H1 (cell line): ENCODE measurements around the gene RBBP6.

DNA sequence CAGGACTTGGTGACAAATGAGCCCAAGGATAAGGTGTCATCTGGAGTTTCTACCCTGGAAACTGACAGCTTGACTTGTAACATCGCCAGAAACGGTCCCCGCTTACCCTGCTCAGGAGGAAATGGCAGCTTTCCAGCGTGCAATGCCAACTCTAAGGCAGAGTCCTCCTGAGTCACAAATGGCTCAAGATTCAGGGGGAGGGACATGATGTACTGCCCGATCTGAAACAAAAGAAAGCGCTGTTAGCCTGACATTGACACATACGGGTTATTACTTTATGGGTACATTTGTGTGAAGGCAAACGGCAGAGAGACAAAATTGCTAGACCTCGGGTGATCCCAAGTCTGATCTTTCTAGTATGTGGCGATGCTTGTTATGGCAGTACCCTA is 59.9 kb downstream of the COG7 start:
- RRBS, result no CpG with 5 or more reads among the region's 10 CpGs
CAGE:
- cytosol, long polyA plus RNA, result no peak
- long polyA plus RNA, result no peak
- nucleus, long polyA plus RNA, result no peak

- RRBS, result 20% methylated on average over 1 of the region's 22 CpGs
CAGE:
- cytosol, long polyA plus RNA, result no peak
- long polyA plus RNA, result no peak
- nucleus, long polyA plus RNA, result no peak
Observed at GRCh38 chr16:23398754-23399807, 53.9 kb downstream of the COG7 start.

DNA sequence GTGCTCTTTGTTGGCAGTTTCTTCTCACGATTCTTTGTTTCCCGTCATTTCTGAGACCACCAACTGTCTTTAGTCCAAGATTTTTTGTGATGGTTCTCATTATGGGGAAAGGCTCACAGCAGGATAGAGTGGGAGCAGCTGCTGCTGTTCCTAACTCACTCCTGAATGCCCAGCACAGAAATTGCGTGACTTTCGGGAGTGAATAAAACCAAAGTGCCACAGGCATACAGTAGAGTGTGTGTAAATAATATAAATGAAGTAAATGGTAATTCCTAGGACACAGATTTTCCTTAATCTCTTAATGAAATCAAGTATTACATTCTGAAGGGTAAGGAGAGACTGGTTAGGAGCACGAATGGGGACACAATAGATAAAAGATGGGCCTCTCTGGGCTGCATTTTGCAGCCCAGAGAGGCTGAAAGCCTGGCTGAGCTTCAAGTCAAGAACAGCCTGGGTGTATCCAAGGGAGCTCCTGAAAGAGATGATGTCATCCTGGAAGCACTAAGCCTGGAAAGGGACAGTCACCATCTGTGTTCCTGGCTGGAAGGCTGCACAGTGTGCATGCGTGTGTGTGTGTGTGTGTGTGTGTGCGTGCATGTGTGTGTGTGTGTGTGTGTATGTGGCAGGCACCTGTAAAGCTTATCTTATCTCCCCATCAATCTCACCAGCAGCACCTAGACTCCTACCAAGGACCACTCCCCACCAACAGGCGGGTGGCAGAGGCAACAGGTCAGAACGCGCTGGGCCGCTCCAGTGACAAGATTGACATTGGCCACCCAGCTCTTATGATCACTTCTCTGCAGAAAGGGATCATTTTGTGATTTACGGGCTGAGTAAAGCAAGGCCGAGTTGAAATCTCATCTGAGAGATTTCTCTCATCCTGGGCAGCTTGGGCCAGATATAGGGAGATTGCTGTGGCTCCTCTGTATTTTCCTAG is 44.2 kb downstream of the COG7 start:
- RRBS, result no CpG with 5 or more reads among the region's 13 CpGs
CAGE:
- cytosol, long polyA plus RNA, result no peak
- long polyA plus RNA, result no peak
- nucleus, long polyA plus RNA, result no peak

DNA sequence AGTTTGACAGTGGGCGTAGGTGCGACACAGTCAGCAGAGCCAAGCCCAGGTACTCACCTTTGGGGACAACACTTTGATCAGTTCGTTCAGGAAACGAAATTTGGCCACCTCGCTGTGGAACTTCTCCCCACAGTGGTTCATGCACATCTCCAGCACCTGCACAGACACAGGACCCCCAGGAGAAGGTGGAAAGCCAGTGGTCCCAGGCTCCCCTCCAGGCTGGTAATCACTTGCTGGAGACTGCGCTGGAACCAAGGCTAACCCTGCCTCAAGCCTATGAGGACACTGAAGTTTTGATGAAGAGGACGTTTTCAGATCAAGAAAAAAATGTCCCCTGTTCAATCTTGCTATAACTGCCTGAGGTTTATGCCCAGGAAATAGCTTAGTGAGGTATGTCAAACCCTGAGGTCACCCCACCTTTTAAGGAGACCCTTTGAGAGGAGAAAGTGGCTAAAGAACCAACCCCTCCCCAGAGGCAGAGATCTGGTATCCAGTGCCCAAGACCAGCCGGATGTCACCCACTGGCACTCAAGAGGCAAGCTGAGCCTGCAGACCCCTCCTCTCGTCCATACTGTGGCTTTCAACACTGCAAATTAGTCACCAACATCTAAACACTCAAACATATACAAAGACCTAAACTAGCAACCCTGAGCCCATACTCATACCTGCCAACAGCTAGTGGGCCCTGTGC is 16.8 kb downstream of the GGA2 start:
- RRBS, result no CpG with 5 or more reads among the region's 9 CpGs
CAGE:
- cytosol, long polyA plus RNA, result no peak
- long polyA plus RNA, result no peak
- nucleus, long polyA plus RNA, result no peak

DNA sequence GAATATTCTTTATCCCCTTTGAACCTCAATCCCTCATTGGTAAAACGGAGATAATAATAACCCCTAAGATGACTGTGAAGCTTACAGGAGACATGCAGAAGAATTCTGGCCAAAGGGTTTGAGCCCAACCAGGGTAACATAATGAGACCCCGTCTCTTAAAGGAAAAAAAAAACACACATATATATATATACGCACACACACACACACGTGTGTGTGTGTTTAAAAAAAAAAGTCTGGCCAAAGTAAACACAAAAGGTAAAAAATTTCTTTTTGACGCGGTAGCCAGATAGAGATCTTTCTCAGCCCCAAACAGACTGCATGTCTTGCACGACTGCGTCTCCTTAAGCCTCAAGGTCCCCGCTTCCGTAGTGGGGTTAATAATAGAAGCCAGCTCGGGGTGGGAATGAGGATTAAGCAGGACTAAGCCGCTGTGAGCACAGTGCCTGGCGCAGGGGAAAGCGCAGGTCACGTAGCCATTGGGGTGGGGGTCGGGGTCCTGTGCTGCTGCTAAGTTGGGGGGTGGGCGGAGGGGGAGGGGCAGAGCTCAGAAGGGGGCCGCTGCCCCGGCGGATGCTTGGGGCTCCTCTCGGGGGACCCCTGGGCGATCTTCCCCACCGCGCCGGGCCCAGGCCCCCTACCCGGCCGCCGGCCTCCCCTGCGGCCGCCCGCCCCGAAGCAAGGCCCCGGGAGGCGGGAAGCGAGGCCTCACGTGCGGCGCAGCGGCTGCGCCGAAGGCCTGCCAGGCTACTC is 551 bp downstream of the GGA2 start:
- RRBS, result 2% methylated on average over 18 of the region's 41 CpGs
CAGE:
- cytosol, long polyA plus RNA, result no peak
- long polyA plus RNA, result no peak
- nucleus, long polyA plus RNA, result no peak

DNA sequence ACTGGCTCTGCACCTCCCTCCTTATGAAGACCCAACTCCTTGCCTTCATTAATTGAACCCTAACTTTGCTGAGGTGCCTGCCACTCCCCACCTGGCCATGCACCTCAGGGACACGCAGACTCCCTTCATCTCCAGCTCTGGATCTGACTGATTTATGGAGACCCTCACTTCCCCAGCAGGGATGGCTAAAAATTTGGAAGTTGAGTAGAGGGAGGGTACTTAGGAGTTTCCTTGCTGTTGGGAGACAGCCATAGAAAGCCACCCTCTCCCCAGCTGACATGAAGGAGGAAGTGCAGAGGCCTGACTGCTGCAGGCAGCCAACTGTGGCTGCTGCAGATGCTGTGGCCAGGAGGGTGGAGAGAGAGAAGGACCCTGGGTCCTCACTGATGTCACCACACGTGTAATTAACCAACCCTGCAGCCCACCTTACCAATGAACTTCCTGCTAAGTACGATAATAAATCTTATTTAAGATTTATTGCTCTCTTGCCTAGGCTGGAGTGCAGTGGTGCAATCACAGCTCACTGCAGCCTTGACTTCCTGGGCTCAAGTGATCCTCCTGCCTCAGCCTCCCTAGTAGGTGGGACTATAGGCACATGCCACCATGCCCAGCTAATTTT is 6.4 kb upstream of the GGA2 start:
- RRBS, result no CpG with 5 or more reads among the region's 3 CpGs
CAGE:
- cytosol, long polyA plus RNA, result no peak
- long polyA plus RNA, result no peak
- nucleus, long polyA plus RNA, result no peak

GRCh38 chr16:23527850-23528518 is 17.7 kb upstream of the GGA2 start:
- RRBS, result no CpG with 5 or more reads among the region's 10 CpGs
CAGE:
- cytosol, long polyA plus RNA, result no peak
- long polyA plus RNA, result no peak
- nucleus, long polyA plus RNA, result no peak

DNA sequence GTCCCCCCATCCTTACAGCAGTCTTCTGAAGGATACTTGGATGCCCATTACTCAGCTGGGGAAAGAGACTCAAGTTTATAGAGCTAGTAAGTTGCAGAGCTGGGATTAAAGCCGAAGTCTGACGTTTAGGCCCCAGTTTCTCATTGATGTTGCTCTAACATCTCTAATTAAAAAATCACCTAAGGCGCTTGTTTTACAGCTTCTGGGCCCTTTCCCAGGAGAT is 758 bp downstream of the UBFD1 start:
- RRBS, result no CpG with 5 or more reads among the region's 3 CpGs
CAGE:
- cytosol, long polyA plus RNA, result no peak
- long polyA plus RNA, result no peak
- nucleus, long polyA plus RNA, result no peak

DNA sequence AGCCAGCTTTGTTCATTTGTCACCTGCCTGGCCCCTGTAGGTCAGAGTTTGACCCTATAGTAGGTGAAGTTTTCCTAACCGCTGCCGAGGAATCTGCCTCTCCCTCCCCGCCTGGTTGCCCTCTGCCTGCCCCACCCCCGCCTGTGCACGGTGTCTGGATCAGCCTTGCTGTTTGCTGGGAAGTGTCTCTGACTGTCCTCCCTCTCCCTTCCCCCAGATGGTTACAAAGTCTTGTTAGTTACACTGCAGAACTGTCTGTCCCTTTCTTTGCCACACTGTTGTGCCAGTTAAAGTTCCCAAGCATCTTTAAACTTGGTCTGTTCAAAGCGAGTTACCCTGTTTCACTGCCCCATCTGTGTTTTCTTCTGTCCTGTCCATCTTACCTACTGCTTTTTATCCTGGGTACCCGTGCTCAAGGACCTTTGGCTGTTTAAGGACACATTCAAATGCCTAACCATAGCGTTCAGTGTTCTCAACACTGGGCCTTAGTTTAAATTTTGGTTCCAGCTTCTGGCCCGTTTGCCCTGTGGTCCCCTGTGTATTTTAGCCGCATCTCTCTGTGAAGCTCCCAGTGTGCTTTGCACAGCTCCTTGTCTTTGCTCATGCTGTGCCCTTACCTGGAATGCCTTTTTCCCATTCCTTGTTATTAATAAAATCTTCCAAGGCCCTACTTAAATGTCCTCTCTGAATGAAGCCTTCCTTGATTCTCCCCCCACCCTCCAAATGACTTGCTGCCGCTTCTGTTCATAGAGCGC is 5.9 kb downstream of the UBFD1 start:
- RRBS, result no CpG with 5 or more reads among the region's 12 CpGs
CAGE:
- cytosol, long polyA plus RNA, result no peak
- long polyA plus RNA, result no peak
- nucleus, long polyA plus RNA, result no peak

- RRBS, result no CpG with 5 or more reads among the region's 4 CpGs
CAGE:
- cytosol, long polyA plus RNA, result no peak
- long polyA plus RNA, result no peak
- nucleus, long polyA plus RNA, result no peak
Observed at GRCh38 chr16:23634929-23635530, 6.1 kb downstream of the PALB2 start.

DNA sequence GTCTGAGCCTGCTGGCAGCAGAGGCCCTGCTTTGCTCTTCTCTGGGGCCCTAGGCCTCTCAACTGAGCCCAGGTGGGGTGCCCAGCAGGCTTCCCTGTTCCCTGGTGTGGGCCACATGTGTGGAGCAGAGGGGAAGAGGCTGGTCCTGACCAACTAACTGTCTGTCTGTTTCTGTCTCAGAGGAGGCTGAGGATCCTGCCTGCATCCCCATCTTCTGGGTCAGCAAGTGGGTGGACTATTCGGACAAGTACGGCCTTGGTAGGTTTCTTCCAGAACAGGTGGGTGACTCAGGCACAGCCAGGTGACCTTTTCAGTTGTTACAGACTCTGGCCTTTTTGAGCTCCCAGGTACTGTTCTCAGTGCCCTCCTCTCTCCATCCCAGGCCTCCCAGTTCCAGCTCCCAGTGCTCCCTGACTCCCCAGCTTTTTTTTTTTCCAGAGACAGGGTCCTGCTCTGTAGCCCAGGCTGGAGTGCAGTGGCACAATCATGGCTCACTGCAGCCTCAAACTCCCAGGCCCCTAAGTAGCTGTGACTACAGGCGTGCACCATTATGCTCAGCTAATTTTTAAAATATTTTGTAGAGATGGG is 9.9 kb downstream of the PLK1 start:
- RRBS, result no CpG with 5 or more reads among the region's 3 CpGs
CAGE:
- cytosol, long polyA plus RNA, result no peak
- long polyA plus RNA, result no peak
- nucleus, long polyA plus RNA, result no peak

DNA sequence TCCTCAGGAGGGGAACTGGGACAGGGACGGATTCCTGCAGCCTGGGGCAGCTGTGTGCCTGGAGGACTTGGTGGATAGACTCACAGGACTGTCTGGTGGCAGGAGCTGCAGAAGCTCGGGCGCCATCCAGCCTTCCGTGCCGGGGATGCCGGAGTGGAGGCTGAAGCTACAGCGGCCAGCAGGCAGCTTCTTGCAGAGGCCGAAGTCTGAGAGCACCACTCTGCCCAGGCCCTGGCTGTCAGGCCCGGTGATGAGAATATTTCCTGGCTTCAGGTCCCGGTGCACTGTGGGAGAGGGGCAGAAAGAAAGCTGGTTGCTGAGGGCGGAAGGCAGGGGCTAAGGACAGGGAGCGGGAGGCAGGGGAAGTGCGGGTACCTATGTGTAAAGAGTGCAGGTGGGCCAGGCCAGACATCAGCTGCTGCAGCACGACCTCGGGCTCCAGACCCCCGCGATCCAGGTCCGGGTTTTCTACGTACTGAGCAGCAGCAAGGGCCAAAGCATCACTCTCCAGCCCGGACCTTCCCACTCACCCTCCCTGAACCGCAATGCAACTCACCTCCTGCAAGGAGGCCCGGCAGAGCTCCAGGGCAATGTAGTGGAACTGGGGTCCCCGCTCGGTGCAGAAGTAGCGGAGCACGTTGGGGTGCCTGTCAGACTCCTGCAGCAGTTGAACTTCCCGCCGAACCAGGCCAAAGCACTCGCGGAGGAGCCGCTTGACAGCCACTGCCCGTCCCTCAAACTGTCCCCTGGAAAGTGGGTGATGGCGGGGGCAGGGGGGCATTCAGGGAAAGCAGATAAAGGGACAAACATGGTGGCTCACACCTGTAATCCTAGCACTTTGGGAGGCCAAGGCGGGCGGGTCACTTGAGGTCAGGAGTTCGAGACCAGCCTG is 16.2 kb downstream of the PLK1 start:
- RRBS, result 6% methylated on average over 4 of the region's 36 CpGs
CAGE:
- cytosol, long polyA plus RNA, result no peak
- long polyA plus RNA, result no peak
- nucleus, long polyA plus RNA, result no peak

GRCh38 chr16:23698984-23699548 is 14.0 kb downstream of the ERN2 start:
- RRBS, result no CpG with 5 or more reads among the region's 9 CpGs
CAGE:
- cytosol, long polyA plus RNA, result no peak
- long polyA plus RNA, result no peak
- nucleus, long polyA plus RNA, result no peak

- RRBS, result no CpG with 5 or more reads among the region's 5 CpGs
CAGE:
- cytosol, long polyA plus RNA, result no peak
- long polyA plus RNA, result no peak
- nucleus, long polyA plus RNA, result no peak
Observed at GRCh38 chr16:23758433-23758956, 3.7 kb downstream of the CHP2 start.

- RRBS, result no CpG with 5 or more reads among the region's 12 CpGs
CAGE:
- cytosol, long polyA plus RNA, result no peak
- long polyA plus RNA, result no peak
- nucleus, long polyA plus RNA, result no peak
Observed at GRCh38 chr16:23873035-23873985, 37.5 kb downstream of the PRKCB start.

GRCh38 chr16:24014100-24014662 is 178.4 kb downstream of the PRKCB start:
- RRBS, result no CpG with 5 or more reads among the region's 6 CpGs
CAGE:
- cytosol, long polyA plus RNA, result no peak
- long polyA plus RNA, result no peak
- nucleus, long polyA plus RNA, result no peak

DNA sequence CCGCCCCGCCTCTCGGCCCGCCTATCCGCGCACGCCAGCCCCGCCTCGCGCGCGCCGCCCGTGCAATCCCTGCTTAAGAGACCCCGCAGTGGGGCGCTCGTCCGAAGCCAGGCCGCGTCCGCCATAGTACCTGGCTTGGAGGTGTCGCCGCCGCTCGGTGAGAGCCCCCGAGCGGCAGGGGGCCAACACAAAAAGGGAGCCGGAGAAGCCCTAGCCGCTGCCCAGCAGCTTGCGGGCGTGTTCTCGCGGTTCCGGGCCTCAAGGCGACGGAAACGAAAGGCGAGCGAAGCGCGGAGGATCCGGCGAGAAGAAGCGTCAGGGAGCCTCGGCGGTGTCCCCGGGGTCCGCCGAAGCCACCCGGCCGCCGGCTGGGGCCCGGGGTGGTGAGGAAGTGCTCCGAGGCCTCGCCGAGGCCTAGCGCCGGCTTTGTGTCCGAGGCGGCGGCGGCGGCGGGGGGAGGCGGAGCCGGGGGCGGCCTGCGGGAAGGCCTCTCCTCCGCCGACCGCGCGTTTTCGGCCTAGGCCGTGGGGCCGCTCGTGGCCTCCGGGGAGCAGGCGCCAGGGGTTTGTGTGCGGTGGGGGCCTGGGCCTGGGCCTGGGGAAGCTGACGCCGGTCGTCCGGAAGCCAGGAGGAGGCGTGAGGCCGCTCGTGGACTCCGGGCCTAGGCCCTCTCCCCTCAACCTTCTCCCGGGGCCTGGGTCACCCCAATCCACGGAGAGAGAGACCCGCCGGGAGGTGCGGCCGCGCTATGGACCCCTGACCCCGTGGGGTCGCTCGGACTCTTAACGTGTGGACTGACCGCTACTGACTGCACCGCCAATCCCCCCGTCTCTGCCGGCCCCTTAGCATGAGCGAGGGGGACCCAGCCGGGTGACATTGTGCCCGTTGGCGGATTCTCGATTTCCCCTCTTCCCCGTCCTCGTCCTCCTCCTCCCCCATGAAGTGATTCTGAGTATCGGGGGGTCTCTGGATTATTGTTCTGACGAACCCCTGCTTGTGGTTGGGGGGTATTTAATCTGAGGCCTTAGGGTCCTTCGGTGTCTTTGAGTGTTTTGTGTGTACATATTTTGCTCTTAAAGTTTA is at the start of gene RBBP6:
Gene RBBP6 (plus strand): TSS at position 86 of the 1,083 bp plus-strand sequence.
- RRBS, result 1% methylated on average over 54 of the region's 113 CpGs
CAGE:
- cytosol, long polyA plus RNA, result start-site peak on the plus strand centred at position 164 of the sequence, 125 bp wide, 149 reads
- long polyA plus RNA, result start-site peak on the plus strand centred at position 129 of the sequence, 133 bp wide, 82 and 476 reads in 2 replicates
- nucleus, long polyA plus RNA, result start-site peak on the plus strand centred at position 137 of the sequence, 103 bp wide, 508 reads

DNA sequence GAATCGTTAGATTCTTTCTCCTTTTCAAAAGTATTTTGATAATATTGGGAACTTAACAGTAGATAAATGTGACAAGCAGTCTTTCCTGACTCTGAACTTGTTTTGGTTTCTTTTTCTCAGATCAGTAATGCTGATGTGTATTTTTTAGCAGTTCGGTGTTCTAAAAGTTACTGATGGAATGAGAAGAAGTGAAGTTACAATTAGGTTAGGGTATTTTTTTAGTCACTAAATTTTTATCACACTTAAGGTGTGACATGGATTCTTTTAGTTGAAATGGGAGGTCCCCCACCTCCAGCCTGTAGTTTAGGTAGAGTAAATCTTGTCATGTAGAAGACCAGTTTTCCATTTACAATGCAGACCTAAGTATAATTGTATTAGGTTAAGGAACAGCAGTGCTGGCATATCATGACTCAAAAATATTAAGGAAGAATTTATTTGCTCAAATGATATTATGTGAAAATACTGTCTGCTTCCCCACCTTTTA is 2.3 kb downstream of the RBBP6 start:
- RRBS, result no CpG with 5 or more reads among the region's 2 CpGs
CAGE:
- cytosol, long polyA plus RNA, result no peak
- long polyA plus RNA, result no peak
- nucleus, long polyA plus RNA, result no peak

DNA sequence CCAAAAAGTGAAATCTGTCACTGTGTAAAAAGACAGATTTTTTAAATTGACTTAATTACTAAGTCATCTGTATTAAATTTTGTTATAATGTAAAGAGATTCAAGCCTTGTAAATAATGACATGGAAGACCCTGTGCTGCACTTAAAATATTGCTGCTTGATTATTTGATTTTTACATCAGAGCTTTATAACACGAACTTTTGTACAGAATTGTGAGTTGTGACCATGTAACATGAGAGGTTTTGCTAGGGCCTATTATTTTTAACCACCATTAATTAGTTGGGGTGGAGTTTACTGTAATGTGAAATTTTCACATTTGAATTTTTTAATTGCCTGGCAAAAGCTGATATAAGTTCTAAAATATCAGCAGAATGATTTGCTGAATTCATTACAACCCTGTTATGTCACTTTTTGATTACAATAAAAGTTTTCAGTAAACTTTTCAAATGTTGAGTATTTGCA is 33.1 kb downstream of the RBBP6 start:
- RRBS, result no CpG with 5 or more reads among the region's 1 CpG
CAGE:
- cytosol, long polyA plus RNA, result no peak
- long polyA plus RNA, result start-site peak on the plus strand centred at position 239 of the sequence, 95 bp wide, 26 and 43 reads in 2 replicates
- nucleus, long polyA plus RNA, result no peak

DNA sequence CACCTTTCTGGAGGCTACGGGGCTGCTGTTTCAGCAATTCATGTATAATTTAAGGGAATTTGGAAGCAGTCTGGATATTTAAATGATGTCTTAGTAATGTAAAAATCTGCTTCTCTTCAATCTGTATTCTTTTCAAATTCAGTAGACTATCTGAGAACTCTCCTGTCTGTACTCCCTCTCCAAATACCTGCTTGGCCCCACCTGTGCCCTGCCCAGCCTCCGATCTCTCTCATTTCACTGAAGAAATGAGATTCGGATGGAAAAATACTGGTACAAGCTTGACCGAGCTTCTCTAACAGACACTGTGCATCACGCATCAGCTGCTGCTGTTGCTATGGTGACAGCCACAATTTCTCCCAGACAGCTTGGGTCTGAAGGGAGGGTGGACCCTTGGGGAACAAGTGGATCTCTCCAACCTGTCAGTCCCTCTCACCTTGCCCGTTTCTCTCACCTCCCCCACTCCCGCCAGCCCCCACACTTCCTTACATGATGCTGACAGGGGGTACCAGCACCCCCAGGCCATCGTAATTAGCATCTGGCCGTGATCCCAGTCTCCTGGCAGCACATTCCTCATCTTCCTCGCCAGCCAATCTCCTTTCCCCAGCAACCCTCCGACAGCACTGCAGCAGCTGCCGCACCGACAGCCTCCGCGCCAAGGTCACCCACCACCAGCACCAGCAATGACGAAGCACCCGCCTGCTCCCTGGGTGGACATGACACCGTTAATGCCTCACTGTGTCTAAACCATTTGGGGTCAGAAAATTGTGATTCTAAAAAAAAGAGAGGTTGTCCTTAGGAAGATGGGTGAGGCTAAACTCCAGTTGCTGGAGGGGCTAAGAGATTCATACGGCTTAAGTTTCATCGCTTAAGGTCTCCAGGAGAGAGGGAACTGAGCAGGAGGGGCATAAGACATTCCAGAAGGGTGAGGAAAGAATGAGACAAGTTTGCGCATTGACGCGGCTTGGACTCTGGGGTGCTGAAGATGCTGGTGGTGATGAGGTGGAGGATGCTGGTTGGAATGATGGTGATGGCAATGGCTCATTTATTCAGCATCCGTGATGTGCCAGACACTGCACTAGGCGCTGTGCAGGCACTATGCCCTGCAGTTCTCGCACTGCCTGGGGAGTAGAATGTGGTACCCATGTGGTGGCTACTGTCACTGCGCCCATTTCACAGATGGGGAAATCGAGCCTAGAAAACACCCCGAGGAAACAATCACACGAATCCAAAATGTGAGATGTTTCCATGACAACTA is 58.6 kb upstream of the TNRC6A start:
- RRBS, result no CpG with 5 or more reads among the region's 30 CpGs
CAGE:
- cytosol, long polyA plus RNA, result no peak
- long polyA plus RNA, result no peak
- nucleus, long polyA plus RNA, result no peak